Heart (tissue), 3 donors: ENCODE results near the genes CTRC and CELA2A.

DNA sequence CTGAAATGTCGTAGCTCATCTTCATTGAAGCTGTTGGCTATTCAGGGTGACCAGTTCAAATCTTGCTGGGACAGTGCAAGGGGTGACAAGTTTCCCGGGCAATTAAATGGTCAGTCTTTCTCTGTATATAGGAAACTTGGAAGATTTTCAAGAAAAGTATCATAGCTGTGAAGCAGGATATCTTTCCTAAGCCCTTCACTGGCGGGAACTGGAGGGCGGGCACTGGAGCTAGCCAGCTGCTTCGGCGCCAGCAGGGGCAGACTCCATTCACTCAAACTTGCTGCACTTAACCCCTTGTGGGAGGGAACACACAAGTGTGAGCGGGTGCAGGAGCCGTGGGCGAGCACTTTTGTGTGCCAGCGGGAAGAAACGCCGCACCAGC, 232.2 kb upstream of the KAZN start:
- RAMPAGE, long total RNA, 2 experiments = no peak in any of the 2 experiments

GRCh38 chr1:14960519-14961157, 192.9 kb upstream of the TMEM51 start:
- RAMPAGE, long total RNA, 2 experiments = no peak in any of the 2 experiments

DNA sequence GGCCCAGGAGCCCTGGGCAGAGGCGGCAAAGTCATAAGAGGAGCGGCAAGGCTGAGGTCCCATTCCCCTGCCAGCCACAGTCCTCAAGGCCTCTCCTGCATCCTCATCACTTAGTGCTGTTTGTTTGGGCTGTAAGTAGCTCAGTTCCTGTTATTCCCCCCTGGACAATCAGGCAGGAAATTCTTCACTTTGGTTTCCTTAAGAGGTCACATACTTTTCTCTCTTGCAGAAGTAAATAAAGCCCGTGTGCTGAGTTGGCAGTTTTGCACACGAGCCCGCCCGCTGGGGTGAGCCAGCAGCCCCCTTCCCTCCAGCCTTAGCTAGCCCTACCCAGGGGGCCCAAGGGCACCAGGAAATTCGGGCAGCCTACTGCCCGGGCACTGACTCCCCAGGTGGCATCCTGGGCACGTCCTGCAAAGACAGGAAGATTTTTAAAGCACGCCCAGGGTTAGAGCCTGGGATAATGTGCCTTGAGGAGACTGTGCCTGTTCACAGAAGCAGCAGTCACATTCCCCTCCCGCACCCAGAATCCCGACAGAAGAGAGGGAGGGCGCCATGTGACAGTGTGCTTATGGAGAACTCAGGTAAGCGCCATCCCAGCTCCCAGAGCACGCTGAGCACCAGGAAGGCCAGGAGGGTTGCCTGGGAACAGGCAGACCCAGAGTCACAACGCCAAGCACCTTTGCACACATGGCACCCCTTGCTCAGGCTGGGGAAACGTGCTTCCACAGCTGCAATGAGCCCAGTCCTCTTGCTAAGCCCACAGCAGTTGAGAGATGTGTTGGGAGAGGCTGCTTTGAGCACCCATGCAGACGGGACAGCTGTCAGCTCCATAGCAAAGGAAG, 144.5 kb upstream of the TMEM51 start:
- RAMPAGE, long total RNA, 2 experiments = no peak in any of the 2 experiments

DNA sequence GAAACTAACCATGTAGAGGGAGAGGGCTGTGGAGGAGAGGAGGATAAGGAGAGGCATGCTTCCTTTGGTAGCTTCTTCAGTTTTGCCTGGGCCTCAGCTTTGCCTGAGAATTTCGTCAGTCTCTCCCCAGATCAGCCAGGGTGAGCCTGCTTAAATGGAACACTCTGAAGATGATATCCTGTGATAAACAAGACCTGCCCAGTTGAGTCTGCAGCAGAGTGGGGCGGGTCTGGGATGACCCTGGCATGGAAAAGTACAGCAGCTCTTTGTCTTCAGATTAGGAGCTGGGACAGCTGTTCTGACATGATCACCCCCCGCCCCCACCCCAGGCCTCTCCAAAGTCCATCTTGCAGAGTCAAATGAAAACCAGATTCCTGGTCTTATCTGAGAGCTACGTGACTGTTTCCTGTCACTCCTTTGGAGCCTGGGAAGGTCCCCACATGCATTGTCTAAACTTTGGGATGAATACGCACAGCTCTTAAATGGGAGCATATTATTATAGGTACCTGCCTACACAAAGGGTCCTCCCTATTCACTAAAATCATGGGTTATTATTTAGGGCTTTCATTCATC, 2.1 kb upstream of the TMEM51 start:
- RAMPAGE, long total RNA, 2 experiments = no peak in any of the 2 experiments

- RAMPAGE, long total RNA, 2 experiments = no peak in any of the 2 experiments
Observed at GRCh38 chr1:15152124-15153333, 1.0 kb upstream of the TMEM51 start.

- RAMPAGE, long total RNA, 2 experiments = no peak in any of the 2 experiments
Observed at GRCh38 chr1:15153861-15154024, 196 bp downstream of the TMEM51 start.

DNA sequence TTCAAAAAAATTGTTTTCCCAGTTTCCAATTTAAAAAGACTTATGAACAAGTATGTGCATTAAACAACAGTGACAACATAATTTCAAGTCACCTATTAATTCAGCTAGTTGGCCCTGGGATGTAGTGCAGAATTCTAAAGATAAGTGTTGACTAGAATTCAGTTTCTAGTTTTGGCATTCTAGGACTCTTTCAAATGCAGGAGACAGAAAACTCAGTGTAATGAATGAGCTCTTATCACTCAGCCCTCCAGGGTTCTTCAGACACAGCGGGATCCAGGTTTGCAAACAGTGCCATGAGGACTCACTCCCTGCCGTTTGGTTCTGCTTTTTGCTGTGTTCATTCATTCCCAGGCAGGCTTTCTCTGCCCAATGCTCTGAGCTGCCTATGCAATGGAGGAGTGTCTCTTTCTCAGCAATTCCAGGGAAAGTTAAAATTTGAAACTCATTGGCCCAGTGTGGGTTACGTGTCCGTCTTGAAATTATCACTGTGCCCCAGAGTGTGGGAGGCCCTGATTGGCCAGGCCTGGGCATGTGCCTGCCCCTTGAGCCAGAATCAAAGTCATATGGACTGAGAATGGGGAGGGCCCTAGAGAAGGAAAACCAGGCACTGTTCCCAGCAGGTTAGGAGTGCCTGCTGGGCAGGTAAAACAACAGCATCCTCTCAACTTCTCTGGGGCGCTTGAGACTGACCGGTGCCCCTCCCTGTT, 43.3 kb downstream of the TMEM51 start:
- RAMPAGE, long total RNA, 2 experiments = no peak in any of the 2 experiments

GRCh38 chr1:15214311-15215697, 32.2 kb upstream of the FHAD1 start:
- RAMPAGE, long total RNA, 2 experiments = no peak in any of the 2 experiments

DNA sequence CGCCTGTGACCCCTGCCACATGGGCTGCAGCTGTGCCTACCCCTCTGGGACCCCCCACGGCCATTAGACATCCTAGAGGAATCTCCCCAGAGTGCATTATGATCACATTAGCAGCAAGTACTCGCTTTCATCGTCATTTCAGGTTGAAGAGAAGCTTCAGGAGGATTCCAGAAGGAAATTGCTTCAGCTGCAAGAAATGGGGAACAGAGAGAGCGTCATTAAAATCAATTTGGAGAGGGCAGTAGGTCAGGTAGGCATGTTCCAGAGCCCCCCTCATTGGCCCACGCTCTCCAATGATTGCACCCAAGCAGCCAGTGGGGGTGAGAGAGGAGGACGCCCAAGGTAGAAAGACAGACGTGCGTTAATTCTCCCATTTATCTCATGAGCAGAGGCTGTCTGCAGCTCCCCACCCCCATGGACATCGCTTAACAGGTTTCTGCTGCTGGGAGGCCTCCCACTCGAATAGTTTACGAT, 77.3 kb downstream of the FHAD1 start:
- RAMPAGE, long total RNA, 2 experiments = no peak in any of the 2 experiments

- RAMPAGE, long total RNA, 2 experiments = no peak in any of the 2 experiments
Observed at GRCh38 chr1:15410325-15411306, 928 bp downstream of the EFHD2 start.

DNA sequence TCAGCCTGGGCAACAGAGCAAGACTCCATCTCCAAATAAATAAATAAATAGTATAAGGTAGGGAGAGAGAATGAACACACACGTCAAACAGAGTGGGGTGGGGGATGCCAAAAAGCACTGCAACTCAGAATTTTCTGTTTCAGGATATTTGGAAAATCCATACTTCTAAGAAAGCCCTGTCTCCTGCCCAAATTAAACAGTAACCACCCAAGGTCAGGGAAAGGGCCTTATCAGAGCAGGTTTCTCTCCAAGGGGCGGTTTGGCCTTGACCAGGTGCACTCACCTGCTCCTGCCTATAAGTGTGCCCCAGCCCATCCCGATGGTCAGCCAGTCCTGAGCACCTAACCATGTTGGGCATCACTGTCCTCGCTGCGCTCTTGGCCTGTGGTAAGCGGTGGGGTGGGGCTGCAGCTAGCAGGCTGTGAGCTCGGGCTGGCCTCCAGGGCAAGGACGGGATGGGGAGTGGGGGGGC, at the start of gene CTRC:
Gene CTRC, plus strand, starts transcription at position 326 of the 472 bp plus-strand sequence.
- RAMPAGE, long total RNA, 2 experiments = no peak in any of the 2 experiments

GRCh38 chr1:15456616-15456948, at the start of gene CELA2A:
CELA2A (plus strand) TSS chr1:15456732.
- RAMPAGE, long total RNA, 2 experiments = no peak in any of the 2 experiments

DNA sequence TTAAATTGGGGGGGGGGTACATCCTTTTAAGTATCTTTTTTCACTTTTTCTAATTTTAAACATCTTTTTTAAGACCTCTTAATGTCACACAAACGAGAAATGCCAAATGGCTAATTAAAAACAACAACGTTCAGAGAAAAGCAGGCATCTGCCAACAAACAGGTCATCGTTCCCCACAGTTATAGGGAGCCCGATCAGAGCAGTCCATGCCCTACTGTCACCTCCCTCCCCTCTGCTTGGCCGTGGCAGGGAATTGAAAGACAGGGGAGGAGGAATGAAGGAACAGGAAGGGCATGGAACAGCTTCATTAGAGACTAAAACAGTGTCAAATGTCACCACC, 3.7 kb downstream of the CELA2A start:
- RAMPAGE, long total RNA, 2 experiments = no peak in any of the 2 experiments

- RAMPAGE, long total RNA, 2 experiments = no peak in any of the 2 experiments
Observed at GRCh38 chr1:15565719-15566186, 19.1 kb downstream of the AGMAT start.

DNA sequence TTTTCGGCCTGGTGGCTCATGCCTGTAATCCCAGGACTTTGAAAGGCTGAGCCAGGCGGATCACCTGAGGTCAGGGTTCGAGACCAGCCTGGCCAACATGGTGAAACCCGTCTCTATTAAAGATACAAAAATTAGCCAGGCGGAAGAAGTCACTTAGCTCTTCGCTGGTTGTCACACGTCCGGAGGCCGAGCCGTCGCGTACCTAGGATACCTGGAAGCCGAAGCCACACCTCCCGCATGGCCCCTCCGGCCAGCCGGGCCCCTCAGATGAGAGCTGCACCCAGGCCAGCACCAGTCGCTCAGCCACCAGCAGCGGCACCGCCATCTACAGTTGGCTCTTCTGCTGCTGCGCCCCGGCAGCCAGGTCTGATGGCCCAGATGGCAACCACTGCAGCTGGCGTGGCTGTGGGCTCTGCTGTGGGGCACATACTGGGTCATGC, 12.9 kb upstream of the DDI2 start:
- RAMPAGE, long total RNA, 2 experiments = no peak in any of the 2 experiments

GRCh38 chr1:15669655-15670370, 10.3 kb downstream of the RSC1A1 start:
- RAMPAGE, long total RNA, 2 experiments = no peak in any of the 2 experiments

DNA sequence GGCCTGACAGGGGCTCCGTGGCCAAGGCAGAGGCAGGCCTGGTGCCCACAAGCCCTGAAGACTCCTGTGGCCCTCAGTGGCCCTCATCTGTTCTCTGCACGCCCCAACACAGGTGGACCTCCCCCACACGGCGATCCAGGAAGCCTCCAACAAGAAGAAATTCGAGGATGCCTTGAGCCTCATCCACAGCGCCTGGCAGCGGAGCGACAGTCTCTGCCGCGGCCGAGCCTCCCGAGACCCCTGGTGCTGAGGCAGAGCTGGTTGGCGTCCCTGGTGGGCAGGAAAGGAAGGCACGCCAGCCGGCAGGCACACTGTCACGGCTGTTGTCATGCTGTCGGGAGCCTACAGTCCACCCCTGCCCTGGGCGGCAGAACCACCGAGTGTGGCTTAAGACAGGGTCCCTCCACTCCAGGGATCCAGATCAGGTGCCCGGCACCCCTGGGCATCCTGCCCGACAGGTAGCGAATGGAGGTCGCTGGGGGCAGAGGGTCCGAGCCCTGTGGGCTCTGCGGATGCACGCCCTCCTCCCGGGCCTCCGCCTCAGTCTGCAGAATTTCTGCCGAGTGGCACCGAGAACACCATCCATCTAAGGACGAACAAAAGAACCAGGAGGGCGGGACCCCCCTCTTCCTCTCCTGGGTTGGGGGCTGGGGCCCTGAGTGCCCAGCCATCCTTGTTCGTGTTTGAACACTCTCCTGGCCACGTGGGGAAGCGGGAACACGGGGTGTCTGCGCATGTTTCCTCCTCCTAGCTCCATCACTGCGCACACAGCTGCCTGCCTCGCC, 2.2 kb upstream of the SLC25A34 start:
- RAMPAGE, long total RNA, 2 experiments = no peak in any of the 2 experiments

GRCh38 chr1:15734470-15734820, 1.6 kb upstream of the SLC25A34 start:
- RAMPAGE, long total RNA, 2 experiments = no peak in any of the 2 experiments

DNA sequence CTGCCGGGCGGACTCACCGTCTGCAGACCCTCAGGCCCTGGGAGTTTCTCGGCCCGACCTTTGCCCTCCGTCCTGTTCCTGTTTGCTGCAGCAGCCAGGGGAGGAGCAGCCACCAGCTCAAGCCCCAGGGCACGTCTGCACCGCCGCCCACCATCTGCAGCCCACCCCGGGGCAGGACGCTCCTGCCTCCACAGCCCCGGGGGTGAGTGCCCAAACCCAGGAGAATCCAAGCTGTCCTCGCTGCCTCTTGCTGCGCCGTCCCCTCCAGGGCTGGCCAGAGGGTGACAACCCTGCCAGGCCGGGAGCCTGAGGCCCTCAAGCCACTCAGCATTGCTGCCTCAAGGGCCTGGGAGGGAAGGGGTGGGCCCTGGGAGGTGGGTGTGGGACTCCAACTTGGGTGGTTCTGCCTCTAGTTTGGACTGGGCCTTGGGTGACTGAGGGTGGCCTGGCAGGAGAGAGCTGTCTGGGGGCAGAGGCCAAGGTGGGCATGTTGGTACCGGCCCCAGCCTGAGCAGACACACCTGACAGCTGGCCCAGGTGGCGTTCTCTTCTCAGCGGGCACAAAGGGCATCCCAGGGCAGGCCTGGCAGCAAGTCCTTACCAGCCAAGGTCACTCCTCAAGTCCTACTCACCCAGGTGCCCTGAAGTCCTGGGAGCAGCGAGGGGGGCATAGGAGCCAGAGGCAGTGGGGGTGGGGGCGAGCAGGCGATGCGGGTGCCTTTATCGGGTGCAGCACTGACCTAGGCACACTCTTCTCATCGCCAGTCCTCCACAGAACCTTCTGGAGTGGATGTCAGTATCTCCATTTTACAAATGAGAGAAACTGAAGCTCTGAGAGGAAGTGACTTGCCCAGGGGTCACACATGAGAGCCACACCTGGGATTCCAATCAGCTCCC, 895 bp upstream of the SLC25A34 start:
- RAMPAGE, long total RNA, 2 experiments = no peak in any of the 2 experiments

DNA sequence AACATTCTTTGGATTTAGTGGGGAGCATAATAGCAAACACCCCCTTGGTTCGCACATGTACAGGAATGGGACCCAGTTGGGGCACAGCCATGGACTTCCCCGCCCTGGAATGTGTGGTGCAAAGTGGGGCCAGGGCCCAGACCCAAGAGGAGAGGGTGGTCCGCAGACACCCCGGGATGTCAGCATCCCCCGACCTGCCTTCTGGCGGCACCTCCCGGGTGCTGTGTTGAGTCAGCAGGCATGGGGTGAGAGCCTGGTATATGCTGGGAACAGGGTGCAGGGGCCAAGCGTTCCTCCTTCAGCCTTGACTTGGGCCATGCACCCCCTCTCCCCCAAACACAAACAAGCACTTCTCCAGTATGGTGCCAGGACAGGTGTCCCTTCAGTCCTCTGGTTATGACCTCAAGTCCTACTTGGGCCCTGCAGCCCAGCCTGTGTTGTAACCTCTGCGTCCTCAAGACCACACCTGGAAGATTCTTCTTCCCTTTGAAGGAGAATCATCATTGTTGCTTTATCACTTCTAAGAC, 21.7 kb downstream of the UQCRHL start:
- RAMPAGE, long total RNA, 2 experiments = no peak in any of the 2 experiments